Mesenchymal stem cell of Wharton's jelly (primary cell): Measurements from ENCODE around the gene PUDP.

- CAGE, long polyA plus RNA: no peak
Measured at GRCh38 chrX:226346-227044, 54.7 kb upstream of the PLCXD1 start.

DNA sequence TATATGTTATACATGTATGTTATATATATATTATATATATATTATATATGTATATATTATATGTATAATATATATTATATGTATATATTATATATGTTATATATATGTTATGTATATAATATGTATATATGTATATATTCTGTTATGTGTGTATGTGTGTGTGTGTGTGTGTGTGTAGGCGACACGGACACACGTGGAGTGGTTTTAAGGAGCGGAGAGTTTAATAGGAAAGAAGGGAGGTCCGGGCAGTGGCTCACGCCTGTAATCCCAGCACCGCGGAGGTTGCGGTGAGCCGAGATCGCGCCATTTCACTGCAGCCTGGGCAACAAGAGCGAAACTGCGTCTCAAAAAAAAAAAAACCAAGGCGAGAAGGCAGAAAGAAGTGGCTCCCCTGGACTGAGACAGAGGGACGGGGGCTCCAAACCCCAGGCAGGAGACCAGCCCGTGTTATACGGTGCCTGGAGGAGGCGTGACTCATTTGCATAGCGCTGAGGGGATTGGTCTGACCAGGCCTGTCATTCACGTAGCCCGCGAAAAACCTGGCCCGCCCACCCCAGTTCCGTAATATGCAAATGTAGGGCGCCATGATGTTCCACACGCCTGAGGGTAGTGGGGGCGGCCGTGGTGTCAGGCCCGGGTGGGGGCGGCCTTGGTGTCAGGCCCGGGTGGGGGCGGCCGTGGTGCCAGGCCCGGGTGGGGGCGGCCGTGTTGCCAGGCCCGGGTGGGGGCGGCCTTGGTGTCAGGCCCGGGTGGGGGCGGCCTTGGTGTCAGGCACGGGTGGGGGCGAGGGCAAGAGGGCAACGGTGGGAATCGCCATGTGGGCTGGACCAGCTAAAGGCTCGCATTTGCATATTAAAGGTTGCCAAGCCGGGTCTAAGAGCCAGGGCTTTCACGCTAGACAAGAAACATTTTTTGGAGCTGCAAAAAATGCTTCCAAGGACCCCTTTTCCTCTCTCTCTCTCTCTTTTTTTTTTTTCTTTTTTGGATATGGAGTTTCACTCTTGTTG lies 2.0 kb downstream of the PLCXD1 start:
- CAGE, long polyA plus RNA: no peak

DNA sequence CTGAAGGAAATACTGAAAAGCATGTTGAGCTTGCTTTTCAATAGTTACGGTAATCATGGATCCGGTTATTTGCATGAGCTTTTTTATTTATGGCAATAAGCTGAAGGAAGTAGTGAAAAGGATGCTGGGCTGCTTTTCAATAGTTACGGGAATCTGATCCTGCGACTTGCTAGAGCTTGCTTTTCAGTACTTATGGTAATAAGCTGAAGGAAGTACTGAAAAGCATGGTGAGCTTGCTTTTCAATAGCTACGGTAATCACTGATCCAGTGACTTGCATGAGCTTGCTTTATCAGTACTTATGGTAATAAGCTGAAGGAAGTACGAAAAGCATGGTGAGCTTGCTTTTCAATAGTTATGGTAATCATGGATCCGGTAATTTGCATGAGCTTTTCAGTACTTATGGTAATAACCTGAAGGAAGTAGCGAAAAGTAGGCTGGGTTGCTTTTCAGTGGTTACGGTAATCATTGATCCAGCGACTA lies 6.9 kb downstream of the CRLF2 start:
- CAGE, long polyA plus RNA: no peak

DNA sequence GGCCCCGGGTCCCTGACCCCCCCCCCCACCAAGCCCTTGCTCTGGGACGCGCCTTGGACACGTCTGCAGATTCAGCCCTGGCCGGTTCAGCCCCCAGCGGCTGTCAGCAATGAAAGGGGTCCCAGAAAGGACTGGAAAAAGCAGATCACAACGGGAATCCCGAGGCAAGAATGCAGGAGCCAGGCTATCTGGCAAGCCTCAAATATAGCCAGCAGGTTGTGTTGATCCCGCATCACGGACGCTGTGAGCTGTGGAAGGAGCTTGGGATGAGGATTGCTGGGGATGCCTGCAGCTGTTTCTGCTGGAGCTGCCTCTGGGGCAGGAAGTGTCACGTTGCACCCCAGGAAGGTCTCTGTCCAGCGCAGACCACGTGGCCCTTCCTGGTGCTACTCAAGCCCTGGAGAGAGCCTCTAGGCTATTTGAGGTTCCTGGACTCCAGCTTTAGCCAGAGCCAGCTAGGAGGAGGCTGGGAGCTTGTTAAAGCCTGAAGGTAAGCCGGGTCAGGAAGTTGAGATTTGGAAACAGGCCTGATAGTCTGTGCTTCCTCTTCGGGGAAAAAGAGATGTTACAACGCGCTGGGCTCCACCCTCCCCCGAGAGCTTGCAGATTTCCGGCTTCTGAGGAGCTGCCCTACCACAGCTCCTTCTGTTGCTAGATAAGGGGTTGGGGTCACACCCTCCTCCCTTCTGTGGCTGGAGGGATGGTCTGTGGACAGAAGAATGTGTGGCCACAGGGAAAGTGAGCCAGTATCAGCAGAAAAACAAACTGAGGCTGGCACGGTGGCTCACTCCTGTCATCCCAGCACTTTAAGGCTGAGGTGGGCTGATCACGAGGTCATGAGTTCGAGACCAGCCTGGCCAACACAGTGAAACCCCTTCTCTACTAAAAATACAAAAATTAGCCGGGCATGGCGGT lies 19.2 kb upstream of the CSF2RA start:
- CAGE, long polyA plus RNA: no peak

DNA sequence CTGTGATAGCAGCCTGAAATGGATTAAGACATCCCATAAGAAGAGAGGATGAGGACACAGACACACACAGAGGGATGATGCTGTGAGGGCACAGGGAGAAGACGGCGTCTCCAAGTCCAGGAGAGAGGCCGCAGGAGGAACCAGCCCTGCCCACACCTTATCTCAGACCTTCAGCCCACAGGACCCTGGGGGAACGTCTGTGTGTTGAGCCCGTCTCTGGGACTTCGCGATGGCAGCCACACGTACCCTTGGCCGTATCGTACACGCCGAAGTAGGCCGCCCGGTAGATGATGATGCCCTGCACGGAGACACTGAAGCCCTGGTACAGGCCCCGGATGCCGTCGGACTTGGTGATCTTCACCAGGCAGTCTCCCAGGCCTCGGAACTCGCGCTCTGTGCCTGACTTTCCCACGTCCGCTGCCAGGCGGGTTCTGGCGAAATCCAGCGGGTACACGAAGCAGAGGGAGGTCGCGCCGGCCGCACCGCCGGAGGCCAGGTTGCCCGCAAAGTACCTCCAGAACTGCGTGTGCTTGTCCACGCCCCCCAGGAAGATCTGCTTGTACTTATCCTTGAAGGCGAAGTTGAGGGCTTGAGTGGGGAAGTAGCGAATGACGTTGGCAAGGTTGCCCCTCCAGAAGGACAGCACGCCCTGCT lies 2.8 kb downstream of the SLC25A6 start:
- CAGE, long polyA plus RNA: no peak

DNA sequence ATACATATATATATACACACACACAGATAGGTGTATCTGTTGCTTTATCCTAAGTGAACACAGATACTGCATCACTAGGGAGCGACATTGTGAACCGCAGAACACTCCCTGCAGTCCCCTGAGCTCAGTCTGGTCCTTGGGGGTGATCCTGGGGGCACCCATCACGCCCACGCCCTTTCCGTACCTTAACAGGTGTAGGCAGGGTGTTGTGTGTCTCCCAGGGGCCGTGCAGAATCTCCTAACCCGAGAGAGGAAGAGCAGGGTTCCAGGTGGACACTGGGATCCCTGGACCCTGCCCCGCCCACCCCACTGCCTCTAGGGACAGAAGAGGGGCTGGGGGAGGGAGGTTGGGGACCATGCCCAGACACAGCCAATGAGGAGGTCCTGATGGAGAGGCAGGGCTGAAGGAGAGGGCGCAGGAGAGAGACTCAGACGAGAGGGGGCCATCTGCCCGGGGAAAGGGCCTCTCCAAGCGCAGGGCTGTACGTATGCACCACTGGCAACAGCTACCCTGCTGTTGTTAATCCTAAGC lies 2.6 kb downstream of the P2RY8 start:
- CAGE, long polyA plus RNA: no peak

- CAGE, long polyA plus RNA: no peak
Measured at GRCh38 chrX:1593681-1594668, 2.6 kb downstream of the AKAP17A start.

DNA sequence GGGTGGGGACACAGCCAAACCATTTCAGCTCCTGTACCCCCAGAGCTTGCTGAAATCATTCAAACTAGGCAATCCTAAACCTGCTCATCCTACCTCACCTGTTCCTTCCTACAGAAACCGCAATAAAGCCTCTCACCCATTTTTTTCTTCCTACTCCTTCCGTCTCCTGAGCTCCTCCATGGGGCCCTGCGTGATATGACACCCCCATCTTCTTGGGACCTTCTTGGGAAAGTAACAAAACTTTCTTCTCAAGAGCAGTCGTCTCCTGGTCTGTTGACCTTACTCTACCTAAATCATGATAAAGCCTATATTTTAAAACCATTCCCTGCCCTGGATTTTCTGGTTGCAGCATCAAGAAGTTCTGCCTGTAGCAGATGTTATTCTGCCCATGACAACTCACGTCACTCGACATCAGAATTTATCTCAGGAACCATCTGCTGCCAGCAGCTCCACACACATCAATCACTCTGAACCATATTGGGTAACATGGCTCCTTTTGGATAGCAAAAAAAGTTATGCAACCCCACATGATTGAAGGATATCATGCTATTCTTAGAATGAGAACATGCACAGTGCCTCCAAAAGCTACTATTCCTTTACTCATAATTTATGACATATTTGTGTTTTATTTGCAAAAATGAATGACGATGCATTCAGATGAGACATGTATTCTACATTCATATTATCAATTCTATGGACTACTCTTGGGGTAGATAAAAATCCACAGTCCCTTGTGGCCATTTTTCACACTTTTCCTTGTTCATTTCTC lies 341.5 kb downstream of the DHRSX start:
- CAGE, long polyA plus RNA: no peak

GRCh38 chrX:2193454-2193938 lies 307.3 kb downstream of the DHRSX start:
- CAGE, long polyA plus RNA: no peak

DNA sequence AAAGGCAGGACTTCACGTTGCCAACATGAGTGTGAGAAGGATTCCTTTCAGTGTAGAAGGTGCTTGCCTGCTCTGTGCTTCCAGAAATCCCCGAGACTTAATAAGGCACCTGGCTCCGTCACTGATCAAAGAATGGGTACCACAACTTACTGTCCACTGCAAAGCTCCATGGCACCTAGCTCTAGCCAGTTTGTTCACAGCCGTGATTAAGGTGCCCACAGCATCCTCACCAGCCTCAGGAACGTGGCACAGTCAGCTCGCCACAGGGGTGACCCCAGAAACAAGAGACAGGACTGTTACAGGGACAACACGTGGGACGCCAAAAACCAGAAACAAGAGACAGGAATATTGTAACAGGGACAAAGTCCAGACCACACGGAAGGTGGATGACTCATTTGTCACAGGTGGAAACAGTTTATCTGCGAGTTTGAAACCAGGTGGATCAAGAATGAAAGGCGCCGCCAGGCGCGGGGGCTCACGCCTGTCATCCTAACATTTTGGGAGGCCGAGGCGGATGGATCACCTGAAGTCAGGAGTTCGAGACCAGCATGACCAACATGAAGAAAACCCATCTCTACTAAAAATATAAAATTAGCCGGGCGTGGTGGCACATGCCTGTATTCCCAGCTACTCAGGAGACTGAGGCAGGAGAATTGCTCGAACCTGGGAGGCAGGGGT lies 27.8 kb downstream of the DHRSX start:
- CAGE, long polyA plus RNA: no peak

GRCh38 chrX:2608497-2609115 lies 82.5 kb upstream of the CD99 start:
- CAGE, long polyA plus RNA: no peak

GRCh38 chrX:2650608-2651047 lies 40.5 kb upstream of the CD99 start:
- CAGE, long polyA plus RNA: no peak

DNA sequence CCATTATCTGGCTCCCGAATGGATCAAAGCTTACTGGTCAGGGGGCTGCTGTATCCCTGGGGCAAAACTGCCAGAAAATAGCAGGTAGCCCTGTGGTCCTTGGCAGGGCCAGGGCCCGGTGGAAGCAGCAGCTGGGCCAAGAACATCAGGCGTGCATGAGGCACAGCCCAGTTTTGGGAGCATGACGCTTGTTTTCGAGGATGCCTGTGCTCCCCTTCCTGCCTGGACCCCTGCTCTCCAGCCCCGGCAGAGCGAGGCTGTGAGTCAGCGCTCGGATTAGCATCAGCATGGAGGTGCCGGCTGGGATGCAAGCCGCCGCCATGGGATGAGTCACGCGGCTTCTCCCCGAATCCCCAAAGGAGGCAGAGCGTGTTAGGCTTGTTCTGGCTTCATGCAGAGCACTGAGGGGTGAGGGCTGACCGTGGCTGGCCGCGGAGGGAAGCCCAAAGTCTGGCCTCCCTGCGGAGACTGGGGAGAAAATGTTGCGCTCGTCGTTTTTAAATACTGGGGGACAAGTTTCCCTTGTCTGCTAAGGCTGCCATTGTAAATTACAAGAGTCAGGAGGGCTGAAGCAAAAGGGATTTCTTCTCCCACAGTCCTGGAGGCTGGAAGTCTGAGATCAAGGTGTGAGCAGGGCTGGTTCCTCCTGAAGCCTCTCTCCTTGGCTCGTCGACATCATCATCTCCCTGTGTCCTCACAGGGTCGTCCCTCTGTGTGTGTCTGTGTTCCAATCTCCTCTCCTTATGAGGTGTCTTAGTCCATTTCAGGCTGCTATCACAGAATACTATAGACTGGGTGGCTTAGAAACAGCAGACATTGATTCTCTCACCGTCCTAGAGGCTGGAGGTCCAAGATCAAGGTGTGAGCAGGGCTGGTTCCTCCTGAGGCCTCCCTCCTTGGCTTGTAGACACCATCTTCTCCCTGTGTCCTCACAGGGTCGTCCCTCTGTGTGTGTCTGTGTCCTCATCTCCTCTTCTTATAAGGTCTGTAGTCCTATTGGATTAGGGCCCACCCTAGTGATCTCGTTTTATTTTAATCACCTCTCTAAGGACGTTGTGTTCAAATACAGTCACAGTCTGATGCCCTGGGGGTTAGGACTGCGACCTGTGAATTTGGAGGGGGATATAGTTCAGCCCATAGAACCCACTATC lies 23.6 kb upstream of the GYG2 start:
- CAGE, long polyA plus RNA: no peak

DNA sequence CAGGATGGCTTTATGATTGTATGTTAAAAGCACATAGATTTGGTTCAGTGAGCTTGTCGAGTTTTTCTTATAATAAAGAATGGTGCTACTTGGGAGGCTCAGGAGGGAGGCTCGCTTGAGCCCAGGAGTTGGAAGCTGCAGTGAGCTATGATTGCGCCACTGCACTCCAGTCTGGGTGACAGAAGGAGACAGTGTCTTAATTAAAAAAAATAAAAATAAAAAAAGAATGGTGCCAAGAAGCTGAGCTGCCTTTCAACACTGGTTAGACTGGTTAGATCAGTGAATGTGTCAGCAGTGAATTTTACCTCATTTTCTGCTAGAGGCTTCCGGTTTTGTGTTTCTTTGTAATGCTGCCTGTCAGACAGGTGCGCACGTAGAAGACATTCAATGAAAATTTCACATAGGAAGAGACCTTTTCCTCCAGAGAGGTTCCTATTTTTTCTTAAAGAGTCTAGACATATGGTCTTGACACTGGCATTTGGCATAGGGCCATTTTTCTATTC lies 15.1 kb upstream of the ARSF start:
- CAGE, long polyA plus RNA: no peak

DNA sequence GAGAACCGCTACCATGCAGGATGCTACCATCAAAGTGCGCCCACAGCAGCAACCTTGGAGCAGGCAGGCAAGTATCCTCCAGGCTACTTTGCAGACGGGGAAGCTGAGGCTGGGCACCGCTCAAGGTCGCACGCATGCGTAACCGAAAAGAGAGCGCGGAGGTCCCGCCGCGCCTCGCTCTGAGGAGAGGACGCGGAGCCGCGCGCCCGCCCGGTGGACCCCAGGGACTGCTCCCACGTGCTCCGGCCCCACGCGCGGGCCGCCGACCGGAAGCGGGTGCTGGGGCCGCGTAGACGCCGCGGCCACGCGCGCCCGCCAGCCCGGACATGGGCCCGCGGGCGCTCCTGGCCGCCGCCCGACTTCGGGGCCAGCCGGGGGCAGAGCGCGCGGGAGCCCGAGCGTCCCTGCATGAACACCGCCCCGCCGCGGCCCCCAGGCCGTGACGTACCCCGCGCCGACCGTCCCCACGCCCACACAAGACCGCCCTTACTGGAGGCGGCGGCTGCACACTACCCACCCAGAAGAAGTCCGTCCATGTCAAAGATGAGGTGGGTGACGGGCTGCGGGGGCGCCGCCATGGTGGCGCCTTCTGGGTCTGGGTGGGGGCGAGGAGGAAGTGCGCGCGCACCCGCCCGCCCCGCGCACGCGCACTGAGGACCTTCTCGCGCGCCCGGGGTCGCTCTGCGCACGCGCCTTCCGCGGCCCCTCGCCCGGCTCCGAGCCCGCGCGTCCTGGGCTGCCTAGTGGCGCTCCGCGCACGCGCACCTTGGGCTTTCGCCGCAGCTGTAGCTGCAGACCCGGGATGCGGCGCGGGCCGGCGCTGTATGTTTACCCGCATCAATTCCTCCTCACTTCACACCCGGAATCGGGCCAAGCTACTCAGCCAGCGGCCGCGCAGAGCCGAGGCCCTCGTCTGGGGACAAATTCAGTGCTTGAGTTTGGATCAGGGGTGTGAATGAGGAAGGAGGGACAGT lies at the start of gene PUDP:
TSS of gene PUDP (minus strand) at position 618 of the 974 bp plus-strand sequence.
- CAGE, long polyA plus RNA: no peak

- CAGE, long polyA plus RNA: no peak
Measured at GRCh38 chrX:7259311-7259714, 111.4 kb upstream of the PUDP start.

- CAGE, long polyA plus RNA: no peak
Measured at GRCh38 chrX:8190885-8191515, 19.9 kb upstream of the VCX2 start.

DNA sequence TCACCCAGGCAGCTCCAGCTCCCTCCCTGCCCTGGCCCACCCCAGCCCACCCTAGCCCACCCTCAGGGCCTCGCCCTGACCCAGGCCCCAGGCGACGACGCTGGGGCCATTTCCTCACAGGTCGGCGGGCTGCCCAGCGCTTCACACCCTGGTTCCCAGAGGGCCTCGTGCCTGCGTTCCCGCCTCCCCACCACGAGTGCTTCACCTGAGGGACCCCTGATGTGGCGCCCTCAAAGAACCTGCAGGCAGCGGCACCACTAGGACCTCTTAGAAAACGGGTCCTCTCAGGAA lies 335 bp downstream of the FAM9B start:
- CAGE, long polyA plus RNA: no peak

DNA sequence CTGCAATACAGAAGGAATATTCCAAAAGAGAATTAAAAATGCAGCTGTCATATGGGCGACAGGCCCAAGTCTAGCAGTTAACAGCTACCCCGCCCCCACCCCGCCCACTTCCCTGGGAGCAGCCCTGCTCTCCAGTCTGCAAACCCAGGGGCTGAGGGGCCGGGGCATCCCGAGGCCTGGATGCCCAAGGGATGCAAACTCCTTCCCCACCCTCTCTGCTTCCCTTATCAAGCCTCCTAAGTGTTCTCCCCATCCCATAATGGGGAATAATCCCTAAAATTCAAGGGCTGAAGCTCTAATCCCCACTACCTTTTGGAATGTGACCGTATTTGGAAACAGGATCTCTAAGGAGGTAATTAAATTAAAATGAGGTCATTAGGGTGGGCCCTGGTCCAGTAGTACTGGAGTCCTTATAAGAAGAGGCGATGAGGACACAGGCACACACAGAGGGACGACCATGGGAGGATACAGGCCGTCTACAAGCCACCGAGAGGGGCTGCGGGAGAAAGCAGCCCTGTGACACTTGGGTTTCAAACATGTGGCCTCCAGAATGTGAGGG lies 124.5 kb upstream of the TBL1X start:
- CAGE, long polyA plus RNA: no peak

DNA sequence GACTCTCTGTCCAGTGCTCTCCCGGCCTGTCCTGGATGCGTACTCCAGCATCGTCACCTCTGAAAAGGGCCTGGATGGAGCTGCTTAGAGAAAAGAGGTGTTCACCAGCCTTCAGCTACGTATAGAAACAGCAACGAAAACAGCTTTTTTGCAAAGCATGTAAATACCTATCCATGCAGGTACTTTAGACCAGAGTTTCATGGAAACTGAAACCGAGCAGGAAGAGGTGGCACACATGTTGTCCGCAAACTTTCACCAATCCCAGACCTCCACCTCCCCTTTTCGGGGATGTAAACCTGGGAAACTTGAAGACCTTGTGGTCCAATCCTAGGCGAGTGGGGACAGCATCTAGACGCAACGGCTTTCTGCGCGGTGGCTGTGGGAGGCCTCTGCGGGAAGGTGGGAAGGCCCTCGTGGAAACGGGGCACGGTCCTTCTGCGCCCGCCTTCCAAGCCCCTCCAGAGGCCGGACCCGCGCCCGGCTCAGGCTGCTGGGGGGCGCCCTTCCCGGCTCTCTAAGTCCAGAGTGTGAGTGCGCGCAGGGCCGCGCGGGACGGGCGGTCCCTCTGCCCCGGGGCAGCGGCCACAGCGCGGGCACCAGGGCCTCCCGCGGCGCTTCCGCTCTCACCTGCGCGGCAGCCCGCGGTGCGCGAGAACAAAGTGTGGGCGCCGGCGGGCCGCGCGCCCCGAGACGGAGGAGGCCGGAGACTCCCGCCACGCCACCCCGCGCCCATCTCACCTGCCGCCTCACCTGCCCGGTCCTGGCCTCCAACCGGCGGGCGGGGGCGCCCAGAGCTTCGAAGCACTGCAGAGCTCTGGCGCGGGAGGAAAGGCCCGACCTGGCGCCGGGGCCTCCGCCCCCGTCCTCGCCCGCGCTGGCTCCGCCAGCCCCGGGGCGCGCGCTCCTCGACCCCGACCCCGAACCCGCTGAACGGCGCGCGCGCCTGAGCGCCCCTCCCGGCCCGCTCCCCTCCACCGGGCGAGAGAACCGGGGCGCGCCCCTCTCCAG lies 751 bp upstream of the SHROOM2 start:
- CAGE, long polyA plus RNA: no peak